Endothelial cell (in vitro differentiated cells): ENCODE results near the gene ACTR2.

DNA sequence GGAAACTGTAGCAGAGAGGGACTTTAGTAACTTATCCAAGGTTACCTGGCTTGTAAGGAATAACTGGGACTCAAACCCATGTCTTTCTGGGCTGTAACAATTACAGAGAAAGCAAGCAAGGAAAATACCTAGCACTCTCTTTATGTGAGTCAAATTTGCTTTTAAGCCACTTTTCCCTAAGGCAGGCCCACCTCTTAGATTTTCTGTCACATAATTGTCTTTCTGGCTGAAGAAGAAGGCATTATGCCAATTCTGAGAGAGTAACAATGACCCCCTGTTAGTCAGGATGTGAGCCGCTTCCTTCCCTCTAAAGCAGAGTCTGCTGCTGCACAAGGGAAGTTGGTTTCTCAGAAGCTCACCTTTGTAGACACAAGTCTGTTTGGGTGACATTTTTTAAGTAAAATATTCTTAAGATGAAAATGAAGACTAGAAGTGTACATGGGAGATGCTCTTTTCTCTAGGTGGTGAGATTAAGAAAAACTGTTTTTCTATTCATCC, 33.2 kb upstream of the VPS54 start:
- PRO-cap: bidirectional peak, plus-strand start at position 315 of the sequence, minus-strand start at position 216 of the sequence

DNA sequence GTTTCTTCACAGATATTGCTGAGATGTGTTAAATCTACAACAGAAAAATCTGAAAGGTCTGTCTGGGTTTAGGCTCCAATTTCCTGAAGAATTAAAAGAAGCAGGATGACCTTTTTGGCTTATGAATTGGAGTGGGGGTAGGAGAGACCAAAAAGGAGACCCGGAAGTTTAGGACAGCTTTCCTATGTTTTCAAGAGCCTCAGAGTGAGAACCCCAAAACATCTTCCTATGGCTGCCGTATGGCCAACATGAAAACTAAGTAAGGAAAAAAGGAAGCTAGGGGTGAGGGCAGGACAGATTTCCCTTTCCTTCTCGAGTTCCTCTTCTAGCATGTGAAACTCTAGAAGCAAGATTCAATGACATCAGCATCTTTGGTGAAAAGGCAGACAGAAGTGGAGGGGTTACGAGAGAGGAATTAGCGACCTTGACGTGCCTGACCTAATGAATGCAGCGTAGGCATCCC, 47.7 kb upstream of the PELI1 start:
- PRO-cap: bidirectional peak, plus-strand start at position 362 of the sequence, minus-strand start at position 241 of the sequence

DNA sequence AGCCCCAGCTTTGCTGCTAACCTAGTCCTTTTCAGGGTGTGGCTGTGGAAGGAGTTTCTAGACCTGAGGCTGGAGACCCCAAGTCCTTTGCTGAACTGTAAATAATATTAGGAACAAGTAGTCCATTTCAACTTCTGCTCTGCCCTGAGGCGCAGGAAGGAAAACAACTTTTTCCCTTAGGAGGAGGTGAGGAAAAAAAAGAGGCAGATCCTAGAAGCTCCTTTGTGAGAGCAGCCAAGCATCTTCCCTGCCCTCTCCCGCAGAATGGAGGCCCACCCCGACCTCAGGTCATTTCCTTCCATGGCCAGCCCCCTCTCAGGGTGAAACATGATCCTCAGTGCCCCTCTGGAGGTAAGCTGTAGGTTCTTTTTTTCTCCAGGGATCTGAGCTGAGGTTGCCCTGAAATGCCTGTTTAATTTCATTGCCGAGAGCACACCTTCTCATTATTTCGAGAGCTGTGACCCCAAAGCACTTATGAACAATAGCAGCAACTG, 122.7 kb upstream of the LGALSL start:
- PRO-cap: unidirectional peak, minus-strand start at position 266 of the sequence

- PRO-cap: no peak
Measured at GRCh38 chr2:64359814-64360535, 94.0 kb upstream of the LGALSL start.

DNA sequence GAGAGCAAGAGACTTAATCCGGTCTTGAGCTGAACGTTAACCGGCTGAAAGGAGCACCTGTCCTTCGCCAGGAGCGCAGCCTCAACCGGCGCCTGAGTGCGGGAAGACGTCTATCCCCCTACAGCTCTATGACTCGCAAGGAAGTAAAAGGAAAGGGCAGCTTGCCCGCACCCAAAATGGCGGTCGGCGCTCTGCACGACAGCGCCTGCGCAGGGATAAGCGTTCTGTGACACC, 222 bp upstream of the AFTPH start:
- PRO-cap: bidirectional peak, plus-strand start outside the sequence, minus-strand start at position 114 of the sequence

DNA sequence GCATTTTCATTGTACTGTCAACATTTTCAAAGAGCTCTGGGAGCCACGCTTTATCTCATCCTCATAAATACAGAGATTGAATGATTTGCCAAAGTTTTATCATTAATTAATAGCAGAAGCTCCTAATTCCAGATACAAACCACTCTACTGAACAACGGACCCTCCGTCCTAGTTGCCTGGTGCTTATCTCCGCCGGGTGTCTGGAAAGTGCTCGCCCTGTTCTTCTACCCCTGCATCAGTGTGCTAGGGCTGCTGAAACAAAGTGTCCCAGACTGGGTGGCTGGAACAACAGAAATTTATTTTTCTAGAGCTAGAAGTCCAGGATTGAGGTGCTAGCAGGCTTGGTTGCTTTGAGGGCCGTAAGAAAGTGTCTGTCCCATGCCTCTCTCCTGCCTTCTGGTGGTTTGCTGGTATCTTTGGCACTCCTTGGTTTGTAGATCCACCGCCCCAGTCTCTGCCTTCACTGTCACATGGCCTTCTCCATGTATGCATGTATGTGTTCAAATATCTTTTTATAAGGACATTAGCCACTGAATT, 23.7 kb downstream of the SERTAD2 start:
- PRO-cap: no peak

DNA sequence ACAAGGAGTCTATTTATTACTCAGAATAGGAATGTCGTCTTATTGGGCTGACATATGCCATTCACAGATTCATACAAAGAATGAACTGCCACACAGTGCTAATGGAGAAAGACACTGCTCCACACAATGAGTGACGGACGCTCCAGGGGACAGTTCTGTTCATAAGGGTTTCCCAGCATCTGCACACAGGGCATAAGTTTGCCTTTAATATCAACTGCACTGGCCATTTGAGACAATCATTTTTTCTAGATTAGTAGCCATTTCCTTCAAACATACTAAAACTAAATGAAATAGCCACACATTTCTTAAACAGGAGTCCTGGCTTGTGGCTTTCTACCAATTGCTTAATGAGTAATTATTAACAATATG, 3.4 kb downstream of the SERTAD2 start:
- PRO-cap: no peak

- PRO-cap: no peak
Measured at GRCh38 chr2:64727046-64727803, 73.5 kb upstream of the SERTAD2 start.

DNA sequence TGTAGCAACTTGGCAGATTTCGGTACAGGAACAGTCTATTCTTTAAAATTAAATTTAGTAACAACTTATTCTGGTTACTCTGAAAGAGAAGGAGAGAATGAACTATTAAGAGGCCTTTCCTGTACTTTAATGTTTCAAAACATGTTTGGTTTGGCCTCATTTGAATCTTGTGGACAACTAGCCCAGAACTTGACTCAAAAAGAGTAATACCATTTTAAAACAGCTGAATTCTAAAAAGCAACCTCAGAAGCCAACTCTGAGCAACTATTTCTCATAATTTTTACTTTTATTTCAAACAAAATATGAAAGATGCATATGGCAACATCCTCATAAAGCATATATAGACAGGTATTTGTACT, 95.3 kb upstream of the SERTAD2 start:
- PRO-cap: no peak

- PRO-cap: bidirectional peak, plus-strand start at chr2:64812572, minus-strand start at chr2:64812403
Measured at GRCh38 chr2:64812239-64812696, 158.6 kb upstream of the SERTAD2 start.

- PRO-cap: no peak
Measured at GRCh38 chr2:64898859-64899393, 90.3 kb upstream of the SLC1A4 start.

- PRO-cap: no peak
Measured at GRCh38 chr2:64918408-64918951, 70.7 kb upstream of the SLC1A4 start.

GRCh38 chr2:64943673-64944224, 45.5 kb upstream of the SLC1A4 start:
- PRO-cap: no peak

DNA sequence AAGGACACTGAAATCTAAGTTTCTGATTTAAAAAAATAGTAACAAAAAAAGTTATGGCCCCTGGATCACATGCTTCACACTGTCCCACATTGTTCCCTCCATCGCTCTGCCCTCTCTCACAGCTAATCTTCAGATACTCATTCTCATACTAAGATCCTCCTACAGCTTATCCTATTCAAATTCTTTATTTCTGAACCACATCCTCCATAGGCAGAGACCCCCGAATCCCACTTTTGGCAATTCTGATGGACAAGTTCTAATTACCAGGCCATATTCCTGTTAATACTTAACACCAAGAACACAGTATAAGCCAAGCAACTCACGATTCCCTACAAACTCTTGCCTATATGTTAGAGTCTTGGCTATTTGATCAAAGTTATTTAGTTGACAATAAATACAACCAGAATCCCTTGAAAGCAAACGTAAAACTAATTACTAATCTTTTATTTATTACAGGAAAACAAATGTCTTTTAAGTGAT, 34.2 kb downstream of the CEP68 start:
- PRO-cap: no peak

GRCh38 chr2:65125373-65125813, 4.5 kb downstream of the RAB1A start:
- PRO-cap: no peak

- PRO-cap: bidirectional peak, plus-strand start at chr2:65130740, minus-strand start at chr2:65130127; bidirectional peak, plus-strand start at chr2:65130889, minus-strand start at chr2:65130948
Measured at GRCh38 chr2:65130377-65130987, 576 bp upstream of the RAB1A start.

- PRO-cap: no peak
Measured at GRCh38 chr2:65205101-65205788, 22.4 kb upstream of the ACTR2 start.

DNA sequence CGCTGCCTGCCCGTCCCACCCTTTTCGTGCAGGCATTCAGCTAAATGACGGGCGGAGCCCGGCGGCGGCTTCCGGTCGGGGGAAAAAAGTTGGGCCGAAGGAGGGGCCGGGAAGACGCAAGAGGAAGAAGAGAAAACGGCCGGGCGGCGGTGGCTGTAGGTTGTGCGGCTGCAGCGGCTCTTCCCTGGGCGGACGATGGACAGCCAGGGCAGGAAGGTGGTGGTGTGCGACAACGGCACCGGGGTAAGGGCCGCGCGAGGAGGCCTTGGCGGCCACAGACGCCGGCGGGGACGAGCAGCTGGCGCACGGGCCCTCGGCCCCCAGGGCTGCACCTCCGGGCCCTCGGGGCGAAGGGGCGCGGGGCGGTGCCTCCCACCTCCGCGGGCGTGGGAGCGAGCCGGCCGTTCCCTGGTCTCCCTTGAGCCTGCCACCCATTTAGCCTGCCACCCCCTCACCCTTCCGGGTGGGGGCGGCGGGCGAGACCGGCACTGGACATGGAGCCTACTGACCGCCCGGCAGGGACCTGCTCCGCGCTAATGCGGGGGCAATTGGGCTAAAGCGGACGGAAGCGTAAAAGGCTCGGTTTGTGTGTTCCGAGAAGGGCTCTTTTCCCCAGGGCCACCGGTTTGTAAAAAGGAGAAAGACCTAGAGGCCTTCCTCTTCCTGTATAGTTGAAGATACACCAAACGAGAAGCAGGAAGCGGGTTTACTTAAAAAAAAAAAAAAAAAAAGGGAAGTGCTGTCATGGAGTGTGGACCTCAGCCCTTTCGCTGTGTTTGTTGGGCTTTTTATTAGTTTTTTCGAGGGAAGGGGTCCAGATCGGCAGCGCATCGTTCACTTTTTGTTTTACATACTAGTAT, at the start of gene ACTR2:
ACTR2 (plus strand) TSS at position 117 of the 860 bp plus-strand sequence.
- PRO-cap: bidirectional peak, plus-strand start at position 133 of the sequence, minus-strand start outside the sequence; bidirectional peak, plus-strand start at position 794 of the sequence, minus-strand start at position 635 of the sequence

DNA sequence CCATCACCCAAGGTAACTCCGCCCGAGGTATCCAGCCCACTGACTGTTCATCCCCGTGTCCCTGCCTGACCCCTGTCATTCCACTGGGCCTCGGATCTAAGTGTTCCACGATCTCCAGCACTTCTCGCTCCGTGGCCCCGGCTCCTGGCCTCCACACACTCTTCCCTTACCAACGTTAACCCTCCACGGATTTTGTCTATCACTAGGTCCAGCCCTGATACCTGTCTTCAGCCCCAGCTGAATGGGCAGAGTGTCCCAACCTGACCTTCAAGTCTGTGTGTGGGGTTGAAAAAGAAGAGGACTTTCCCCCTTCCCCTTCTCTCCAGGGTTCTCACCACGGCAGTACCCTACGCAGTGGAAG, 37.4 kb downstream of the SPRED2 start:
- PRO-cap: no peak

DNA sequence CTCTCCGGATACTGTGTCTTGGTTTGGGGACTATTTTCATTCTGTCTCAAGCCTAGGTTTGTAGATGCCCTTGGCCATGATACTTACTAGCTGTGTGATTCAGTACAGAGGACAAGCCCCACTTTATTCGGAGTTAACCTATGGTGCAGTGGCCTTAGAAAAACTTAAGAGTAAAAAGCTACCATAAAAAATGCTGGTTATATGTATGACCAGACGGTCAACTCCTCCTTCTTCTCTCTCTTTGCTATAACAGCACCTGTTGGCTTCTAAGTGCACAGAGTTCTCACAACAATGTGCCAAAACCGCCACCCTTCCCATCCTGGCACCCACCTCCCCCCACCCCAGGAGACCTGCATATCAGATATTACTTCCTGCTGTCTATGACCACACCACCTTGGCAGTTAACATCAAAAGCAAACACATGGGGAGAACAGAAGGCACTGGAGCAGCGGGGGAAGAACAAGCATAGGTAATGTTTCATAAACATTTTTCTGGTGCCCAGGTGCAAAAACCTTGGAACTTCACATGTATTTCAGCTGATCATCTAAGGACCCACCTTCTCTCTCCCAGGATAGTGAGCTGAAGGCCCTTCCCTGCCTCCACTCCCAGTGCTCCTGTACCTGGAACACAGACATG, 15.5 kb downstream of the SPRED2 start:
- PRO-cap: no peak